ENCODE measurements around a stretch of chr10.

GRCh38 chr10:35315871-35316622 is 20.3 kb upstream of the CCNY start:
- PRO-cap, result no peak
- RAMPAGE, long total RNA, 2 experiments, result no peak in any of the 2 experiments

DNA sequence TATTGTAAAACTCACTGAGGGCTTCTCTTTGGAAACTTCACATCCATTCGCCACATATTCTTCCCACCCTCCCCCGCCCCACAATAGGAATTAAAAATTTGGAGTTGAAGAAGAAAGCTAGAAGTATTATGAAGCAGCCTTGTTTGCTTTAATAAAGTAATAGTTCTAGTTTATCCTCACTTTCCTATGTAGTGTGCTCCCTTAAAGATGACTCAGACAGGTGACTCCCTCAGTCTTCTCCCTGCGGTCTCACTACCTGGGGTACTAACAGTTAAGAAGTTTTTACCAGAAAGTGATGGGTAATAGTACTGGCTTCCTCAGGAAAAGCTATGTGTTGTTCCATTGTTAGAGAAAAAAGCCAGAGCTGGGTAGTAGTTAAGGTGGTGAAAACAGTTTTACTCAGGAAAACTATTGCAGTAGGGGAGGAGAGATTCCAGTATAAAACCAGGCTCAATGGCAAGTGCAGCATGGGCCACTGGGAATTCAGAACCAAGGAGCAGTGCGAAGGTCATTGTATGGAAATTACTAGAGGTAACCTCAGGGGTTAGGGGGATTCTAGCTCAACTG is 58.7 kb downstream of the CCNY start:
- PRO-cap, result no peak
- RAMPAGE, long total RNA, 2 experiments, result no peak in any of the 2 experiments

GRCh38 chr10:35424517-35425412 is 88.5 kb downstream of the CCNY start:
- PRO-cap, result no peak
- RAMPAGE, long total RNA, 2 experiments, result no peak in any of the 2 experiments

- PRO-cap, result no peak
- RAMPAGE, long total RNA, 2 experiments, result no peak in any of the 2 experiments
These were observed 133.7 kb downstream of the CCNY start for GRCh38 chr10:35469973-35470434.

GRCh38 chr10:35512376-35512881 is 92.7 kb upstream of the GJD4 start:
- PRO-cap, result no peak
- RAMPAGE, long total RNA, 2 experiments, result no peak in any of the 2 experiments

- PRO-cap, result no peak
- RAMPAGE, long total RNA, 2 experiments, result no peak in any of the 2 experiments
These were observed 277.0 kb downstream of the ANKRD30A start for GRCh38 chr10:37402403-37402727.

GRCh38 chr10:38032861-38033277 is 22.4 kb downstream of the ZNF33A start:
- PRO-cap, result unidirectional peak, minus-strand start at chr10:38033068
- RAMPAGE, long total RNA, 2 experiments, result no peak in any of the 2 experiments

GRCh38 chr10:38106538-38107119 is 12.5 kb downstream of the ZNF37A start:
- PRO-cap, result no peak
- RAMPAGE, long total RNA, 2 experiments, result no peak in any of the 2 experiments

DNA sequence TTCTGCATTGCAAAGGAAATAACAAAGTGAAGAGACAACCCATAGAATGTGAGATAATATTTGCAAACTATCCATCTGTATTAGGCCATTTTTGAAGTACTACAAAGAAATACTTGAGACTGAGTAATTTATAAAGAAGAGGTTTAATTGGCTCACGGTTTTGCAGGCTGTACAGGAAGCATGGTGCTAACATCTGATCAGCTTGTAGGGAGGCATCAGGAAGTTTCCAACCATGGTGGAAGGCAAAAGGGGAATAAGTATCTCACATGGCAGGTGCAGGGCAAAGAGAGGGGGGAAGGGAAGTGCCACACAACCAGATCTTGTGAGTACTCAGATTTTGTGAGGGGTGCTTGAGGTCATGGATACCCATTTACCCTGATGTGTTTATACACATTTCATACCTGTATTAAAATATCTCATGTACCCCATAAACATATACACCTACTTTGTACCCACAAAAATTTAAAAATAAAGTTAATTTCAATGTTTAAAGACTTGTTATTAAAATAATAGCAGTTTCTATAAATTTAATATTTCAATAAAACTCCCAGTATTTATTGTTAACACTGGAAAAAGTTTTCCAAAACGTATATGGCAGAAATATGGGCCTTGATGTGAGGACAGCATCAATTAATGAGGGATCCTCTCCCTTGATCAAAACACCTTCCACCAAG is 28.8 kb downstream of the ZNF37A start:
- PRO-cap, result no peak
- RAMPAGE, long total RNA, 2 experiments, result no peak in any of the 2 experiments

DNA sequence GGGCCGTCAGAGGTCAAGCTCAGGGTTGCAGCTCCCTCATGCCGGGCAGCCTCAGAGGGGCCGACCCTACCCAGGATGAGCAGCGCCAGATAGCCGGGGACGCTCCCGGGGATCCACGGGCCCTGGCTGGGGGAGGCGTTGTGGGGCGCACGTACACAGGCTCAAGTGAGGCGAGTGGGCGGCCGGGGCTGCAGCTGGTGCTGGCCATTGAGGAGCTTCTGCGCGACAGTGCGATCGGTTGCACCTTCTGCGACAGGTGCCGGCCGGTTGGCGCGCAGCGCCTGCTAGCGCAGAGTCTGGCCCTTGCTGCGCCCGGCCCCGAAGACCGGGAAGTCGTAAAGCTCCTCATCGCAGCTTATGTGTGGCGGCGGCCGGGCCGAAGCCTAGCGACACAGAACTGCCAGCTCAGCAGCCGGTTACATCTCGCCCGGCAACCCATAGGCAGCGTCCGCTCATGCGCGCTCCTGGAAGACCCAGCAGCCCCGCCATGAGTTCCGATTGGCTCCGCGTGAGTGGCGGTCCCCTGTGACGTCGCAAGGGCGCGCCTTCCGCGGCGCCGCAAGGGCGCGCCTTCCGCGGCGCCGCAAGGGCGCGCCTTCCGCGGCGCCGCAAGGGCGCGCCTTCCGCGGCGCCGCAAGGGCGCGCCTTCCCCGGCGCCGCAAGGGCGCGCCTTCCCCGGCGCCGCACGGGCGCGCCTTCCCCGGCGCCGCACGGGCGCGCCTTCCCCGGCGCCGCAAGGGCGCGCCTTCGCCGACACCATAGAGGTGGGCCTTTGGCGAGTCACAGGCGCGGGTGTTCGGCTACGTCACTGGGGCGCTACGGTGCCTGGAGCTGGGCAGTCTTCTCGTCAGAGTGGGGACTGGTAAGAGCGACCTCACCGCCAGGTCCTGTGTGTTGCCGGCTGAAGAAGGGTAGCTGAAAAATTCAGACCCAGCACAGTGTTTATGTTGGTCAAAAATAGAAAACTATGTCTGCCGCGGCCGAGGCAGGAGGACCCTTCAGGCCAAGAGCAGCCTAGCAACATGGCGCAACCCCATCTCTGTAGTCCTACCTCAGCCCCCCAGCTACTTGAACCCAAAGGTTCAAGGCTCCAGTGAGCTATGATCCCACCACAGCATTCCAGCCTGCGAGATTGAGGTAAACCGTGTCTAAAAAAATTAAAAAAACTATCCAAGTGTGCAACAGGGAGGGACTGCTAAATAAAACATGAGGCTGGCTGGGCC is 308.7 kb downstream of the ZNF37A start:
- PRO-cap, result bidirectional peak, plus-strand start at position 84 of the sequence, minus-strand start at position 91 of the sequence; unidirectional peak, minus-strand start at position 363 of the sequence; unidirectional peak, minus-strand start at position 377 of the sequence; bidirectional peak, plus-strand start at position 811 of the sequence, minus-strand start at position 439 of the sequence; unidirectional peak, plus-strand start at position 850 of the sequence
- RAMPAGE, long total RNA, 2 experiments, result no peak in any of the 2 experiments

- PRO-cap, result no peak
- RAMPAGE, long total RNA, 2 experiments, result no peak in any of the 2 experiments
These were observed 6.6 kb upstream of the ZNF33B start for GRCh38 chr10:42644902-42645505.

DNA sequence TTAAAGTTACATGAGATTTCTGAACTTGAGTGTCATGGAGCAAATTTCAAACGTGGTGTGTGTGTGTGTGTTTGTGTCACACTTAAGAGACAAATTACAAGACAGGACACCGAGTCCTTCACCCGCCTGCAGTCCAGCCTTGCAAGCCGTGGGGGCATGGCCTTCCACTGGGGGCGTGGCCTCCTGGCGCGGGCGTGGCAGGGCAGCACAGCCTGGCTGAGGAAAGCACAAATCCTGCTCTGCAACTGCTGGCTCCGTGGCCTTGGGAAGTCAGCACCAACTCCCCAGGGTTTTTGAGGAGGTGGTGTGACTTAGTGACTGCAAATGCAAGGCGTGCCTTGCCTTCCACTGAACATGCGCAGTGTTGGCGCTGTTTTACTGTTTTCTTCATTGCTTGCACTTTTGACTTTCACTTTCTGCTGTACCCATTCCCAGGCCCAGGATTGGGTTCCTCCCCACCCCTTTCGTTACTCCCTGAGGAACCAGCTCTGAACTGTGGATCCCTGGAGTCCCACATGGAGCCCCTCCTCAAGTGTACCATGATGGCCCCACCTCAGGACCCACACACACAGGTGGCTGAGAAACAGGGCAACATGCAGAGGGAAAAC is 12.9 kb upstream of the BMS1 start:
- PRO-cap, result no peak
- RAMPAGE, long total RNA, 2 experiments, result no peak in any of the 2 experiments

- PRO-cap, result no peak
- RAMPAGE, long total RNA, 2 experiments, result no peak in any of the 2 experiments
These were observed 647 bp downstream of the BMS1 start for GRCh38 chr10:42783161-42783722.

DNA sequence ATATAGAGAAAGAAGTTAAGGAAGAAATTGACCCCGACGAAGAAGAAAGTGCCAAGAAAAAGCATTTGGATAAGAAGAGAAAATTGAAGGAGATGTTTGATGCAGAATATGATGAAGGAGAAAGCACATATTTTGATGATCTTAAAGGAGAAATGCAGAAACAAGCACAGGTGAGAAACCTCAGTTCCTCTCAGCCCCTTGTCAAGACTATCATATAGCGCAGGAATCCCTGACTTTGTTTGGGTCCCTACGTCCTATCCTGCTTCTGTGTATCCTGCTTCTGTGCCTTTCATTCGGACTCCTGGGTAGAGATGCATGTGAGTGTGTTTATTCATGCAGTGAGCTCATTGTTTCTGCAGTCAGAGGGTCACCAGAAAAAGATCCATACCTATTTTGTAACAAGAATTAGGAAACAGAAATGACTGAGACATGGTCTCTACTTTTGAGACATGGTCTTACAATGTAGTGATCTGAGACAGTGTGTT is 34.8 kb downstream of the BMS1 start:
- PRO-cap, result no peak
- RAMPAGE, long total RNA, 2 experiments, result no peak in any of the 2 experiments

- PRO-cap, result no peak
- RAMPAGE, long total RNA, 2 experiments, result no peak in any of the 2 experiments
These were observed 124.6 kb upstream of the RET start for GRCh38 chr10:42952287-42952698.

GRCh38 chr10:42981151-42981835 is 95.6 kb upstream of the RET start:
- PRO-cap, result no peak
- RAMPAGE, long total RNA, 2 experiments, result no peak in any of the 2 experiments

GRCh38 chr10:43129226-43129762 is 9.0 kb upstream of the CSGALNACT2 start:
- PRO-cap, result no peak
- RAMPAGE, long total RNA, 2 experiments, result no peak in any of the 2 experiments

DNA sequence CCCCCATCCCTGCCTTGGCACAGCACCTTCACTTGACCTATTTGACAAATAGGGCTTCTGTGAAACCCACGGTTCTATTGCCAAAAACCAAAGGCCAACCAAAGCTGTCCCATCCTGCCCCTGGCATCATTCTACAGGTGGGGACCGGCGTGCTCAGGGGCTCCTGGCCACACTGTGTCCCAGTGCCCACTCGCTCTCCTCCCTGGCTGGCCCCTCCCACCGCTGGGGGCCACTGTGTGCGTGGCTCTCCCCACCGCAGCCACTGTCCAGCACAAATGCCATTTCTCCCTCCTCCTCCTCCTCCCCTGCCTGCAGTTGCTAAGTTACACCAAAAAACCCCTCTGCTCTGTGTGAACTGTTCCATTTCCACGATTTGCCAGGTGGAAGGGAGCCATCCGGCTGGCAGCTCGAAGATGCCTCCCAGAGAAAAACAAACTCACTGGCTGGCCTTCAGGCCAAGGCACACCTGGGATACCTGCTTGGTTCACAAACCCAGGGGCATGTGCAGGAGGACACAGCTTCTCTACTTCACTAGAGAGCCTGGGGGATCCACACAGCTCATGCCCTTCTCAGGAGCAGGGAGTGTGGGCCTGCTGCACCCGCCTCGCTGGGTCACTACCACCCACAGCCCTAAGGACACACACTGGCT is 1.9 kb downstream of the RASGEF1A start:
- PRO-cap, result no peak
- RAMPAGE, long total RNA, 2 experiments, result no peak in any of the 2 experiments

DNA sequence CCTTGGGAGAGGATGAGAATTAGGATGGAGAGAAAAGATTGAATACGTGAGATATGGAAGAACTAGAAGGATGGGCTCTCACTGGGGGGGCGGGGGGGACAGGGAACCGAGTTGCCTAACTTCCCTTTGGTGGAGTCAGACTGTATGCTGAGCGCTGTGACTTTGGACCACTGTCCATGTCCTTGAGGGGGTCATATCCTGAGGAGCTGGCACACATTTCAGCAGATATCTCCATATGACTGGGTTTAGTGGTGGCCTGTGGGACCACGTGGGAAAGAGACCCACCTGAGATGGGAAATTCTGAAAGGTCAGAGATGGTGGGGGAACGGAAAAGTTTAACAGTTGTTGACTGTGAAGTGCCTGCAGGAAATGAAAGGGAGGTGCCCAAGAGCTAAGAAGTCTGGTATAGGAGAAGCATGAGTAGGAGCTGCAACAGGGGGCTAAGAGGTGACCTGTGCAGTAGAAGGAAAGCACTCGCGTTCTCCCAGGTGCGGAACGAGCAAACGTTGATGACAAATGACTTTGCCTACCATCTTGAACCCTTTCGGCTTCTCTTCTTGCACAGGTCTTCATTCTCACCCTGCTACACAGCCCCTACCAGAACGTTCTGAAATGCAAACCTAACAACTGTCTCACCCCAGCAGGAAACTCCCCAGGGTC is 9.9 kb upstream of the FXYD4 start:
- PRO-cap, result no peak
- RAMPAGE, long total RNA, 2 experiments, result no peak in any of the 2 experiments

GRCh38 chr10:43377181-43377713 is 5.8 kb downstream of the FXYD4 start:
- PRO-cap, result no peak
- RAMPAGE, long total RNA, 2 experiments, result no peak in any of the 2 experiments